Karpas-422 (cell line): ENCODE data around the gene SERTAD2.

- PRO-cap = no peak
- RAMPAGE, long total RNA = no peak
These were observed 3.4 kb upstream of the OTX1 start for GRCh38 chr2:63046748-63048023.

GRCh38 chr2:63048042-63049286 is 2.2 kb upstream of the OTX1 start:
- PRO-cap = no peak
- RAMPAGE, long total RNA = no peak

DNA sequence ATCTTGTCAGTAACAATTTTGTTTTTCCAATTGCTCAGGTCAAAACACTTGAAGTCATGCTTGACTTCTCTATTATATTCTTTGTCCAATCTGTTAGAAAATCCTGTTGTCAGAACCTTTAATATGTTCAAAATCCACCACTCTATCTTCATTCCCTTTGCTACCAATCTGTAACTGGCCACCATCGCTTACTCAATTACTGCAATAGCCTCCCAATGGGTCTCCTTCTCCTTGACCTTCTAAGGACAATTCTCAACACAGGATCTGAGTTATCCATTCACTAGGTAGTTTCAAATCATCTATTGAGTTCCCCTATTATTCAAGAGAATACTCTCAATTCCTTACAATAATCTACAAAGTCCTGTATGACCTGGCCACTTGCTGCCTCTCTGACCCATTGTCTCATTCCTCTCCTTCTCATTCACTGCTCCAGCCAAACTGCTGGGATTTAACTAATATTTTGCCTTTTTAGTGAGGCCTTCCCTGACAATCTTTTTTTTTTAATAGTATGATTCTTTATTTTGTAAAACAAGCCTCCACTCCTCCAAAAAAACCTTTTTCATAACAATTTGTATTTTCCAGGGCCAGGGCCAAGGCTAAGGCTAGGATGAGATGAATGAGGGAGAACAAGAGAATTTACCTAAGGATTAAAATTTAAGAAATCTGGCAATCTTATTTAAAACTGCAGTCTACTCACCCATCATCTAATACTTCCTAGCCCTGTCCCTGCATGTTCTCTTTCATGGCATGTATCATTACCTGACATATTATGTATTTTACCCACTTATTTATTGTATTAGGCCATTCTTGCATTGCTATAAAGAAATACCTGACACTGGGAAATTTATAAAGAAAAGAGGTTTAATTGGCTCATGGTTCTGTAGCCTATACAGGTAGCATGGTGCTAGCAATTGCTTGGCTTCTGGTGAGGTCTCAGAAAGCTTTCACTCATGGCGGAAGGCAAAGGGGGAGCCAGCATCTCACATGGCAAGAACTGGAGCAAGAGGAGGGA is 216.8 kb downstream of the WDPCP start:
- PRO-cap = no peak
- RAMPAGE, long total RNA = no peak

- PRO-cap = no peak
- RAMPAGE, long total RNA = no peak
These were observed 26.3 kb downstream of the MDH1 start for GRCh38 chr2:63614988-63615455.

DNA sequence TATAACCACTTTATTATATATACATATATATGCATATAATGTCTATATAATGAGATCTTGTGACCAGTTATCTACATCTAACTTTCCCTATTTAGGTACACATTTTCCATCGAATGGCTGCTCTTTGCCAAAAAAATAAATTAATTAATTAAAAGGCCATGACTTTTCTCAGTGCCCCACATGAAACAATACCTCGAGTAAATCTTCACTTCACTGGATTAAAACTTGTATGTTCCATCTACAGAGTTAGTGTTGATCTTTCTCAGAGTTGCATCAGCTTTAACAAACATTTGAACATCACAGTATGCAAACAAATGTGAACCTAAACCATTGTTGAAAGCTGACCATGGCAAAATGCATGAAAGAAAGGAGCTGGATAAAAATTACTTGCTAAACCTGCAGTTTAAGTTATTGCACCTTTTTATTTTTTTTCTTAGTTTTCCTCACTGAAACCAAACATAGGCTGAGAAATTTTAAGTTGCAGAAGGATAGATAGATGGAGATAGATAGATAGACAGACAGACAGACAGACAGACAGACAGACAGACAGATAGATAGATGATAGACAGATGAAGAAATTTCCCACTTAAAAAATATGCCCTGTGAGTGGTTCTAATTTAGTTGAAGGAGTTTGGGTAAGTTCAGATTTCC is 107.2 kb upstream of the UGP2 start:
- PRO-cap = no peak
- RAMPAGE, long total RNA = no peak

DNA sequence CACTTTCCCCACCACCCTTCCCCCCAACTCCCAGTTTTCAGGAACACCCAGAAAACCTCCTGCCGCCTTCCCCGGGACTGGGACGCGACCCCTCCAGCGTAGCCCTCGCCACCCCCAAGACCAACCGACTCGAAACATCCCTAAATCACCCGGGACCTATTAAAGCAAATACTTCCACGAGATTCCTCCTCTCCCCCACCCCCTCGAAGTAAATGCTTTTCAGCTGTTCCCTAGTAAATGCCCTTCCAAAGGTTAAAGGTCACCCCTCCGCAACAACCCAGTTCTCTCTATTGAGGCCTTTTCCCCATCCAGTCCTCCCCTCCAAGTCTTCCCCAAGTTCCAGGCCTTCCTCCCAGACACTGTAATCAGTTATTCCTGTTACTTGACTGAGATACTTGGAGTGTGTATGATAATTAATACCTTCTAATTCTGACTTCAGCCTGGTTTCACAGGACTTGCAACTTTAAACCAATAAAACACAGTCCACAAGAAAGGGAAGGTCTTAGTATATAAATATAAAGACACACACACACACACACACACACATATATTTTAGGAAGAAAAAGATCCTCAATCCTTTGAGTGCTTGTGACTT is 497 bp upstream of the VPS54 start:
- PRO-cap = no peak
- RAMPAGE, long total RNA = no peak

GRCh38 chr2:64076628-64077324 is 57.5 kb upstream of the VPS54 start:
- PRO-cap = no peak
- RAMPAGE, long total RNA = no peak

- PRO-cap = no peak
- RAMPAGE, long total RNA = no peak
These were observed 21.8 kb downstream of the PELI1 start for GRCh38 chr2:64122229-64123062.

- PRO-cap = no peak
- RAMPAGE, long total RNA = no peak
These were observed 6.2 kb downstream of the PELI1 start for GRCh38 chr2:64137833-64138641.

GRCh38 chr2:64142923-64143235 is 1.3 kb downstream of the PELI1 start:
- PRO-cap = bidirectional peak, plus-strand start at chr2:64143368, minus-strand start at chr2:64143154
- RAMPAGE, long total RNA = no peak

DNA sequence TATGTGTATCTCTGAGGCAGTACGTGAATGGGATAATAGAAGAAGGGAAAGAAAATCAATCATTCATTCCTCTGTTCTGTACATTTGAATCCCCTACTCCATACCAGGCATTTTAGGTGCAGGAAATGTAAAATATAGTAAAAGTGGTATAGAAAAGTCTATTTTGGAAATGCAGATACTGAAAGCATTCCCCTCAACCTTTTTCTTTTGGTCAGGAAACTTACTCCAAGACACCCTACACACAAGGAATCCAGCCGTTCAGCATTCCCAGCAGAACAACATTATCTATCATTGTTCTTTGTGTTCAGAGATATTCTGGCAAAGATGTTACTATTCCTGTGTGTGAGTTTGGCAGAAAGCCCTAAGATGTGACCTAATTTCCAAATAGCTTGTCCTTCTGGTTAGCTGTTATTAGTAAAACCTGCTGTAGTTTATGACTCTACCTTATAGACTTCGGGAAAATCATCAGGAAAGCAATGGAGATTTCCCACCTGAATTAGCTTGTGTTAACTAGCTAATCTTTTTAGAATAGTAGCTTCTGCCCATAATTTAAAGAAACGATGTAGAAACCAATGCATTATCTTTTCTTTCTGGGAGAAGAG is 78.1 kb upstream of the PELI1 start:
- PRO-cap = no peak
- RAMPAGE, long total RNA = no peak

DNA sequence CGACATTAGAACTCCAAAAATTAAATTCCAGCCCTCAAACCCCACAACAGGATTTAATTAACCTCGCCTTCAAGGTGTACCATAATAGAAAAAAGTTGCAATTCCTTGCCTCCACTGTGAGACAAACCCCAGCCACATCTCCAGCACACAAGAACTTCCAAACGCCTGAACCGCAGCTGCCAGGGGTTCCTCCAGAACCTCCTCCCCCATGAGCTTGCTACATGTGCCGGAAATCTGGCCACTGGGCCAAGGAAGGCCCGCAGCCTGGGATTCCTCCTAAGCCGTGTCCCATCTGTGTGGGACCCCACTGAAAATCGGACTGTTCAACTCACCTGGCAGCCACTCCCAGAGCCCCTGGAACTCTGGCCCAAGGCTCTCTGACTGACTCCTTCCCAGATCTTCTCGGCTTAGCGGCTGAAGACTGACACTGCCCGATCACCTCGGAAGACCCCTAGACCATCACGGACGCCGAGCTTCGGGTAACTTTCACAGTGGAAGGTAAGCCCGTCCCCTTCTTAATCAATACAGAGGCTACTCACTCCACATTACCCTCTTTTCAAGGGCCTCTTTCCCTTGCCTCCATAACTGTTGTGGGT is 110.5 kb upstream of the PELI1 start:
- PRO-cap = no peak
- RAMPAGE, long total RNA = no peak

- PRO-cap = no peak
- RAMPAGE, long total RNA = no peak
These were observed 123.5 kb upstream of the PELI1 start for GRCh38 chr2:64267612-64268202.

GRCh38 chr2:64453697-64453829 is 399 bp upstream of the LGALSL start:
- PRO-cap = no peak
- RAMPAGE, long total RNA = no peak

DNA sequence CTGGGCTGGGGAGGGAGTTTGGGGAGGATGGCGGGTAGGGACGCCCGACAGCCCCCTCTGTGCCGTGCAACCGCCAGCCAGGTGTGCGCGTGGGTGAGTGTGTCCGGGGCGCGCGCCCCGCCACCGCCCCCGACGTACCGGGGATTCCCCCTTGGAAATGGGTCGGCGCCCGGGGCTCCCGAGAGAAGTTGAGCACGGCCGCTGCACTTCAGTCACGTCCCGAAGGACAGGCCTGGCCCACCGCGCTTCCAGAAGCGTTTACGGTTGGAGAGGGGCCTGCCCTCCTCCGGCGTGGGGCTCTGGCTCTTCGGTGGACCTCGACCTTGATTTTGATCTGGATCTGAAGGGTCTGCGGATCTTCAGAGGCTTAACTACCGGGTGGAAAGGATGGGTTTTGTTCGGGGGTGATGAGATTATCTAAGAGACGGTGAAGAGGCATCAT is 843 bp downstream of the LGALSL start:
- PRO-cap = no peak
- RAMPAGE, long total RNA = no peak

DNA sequence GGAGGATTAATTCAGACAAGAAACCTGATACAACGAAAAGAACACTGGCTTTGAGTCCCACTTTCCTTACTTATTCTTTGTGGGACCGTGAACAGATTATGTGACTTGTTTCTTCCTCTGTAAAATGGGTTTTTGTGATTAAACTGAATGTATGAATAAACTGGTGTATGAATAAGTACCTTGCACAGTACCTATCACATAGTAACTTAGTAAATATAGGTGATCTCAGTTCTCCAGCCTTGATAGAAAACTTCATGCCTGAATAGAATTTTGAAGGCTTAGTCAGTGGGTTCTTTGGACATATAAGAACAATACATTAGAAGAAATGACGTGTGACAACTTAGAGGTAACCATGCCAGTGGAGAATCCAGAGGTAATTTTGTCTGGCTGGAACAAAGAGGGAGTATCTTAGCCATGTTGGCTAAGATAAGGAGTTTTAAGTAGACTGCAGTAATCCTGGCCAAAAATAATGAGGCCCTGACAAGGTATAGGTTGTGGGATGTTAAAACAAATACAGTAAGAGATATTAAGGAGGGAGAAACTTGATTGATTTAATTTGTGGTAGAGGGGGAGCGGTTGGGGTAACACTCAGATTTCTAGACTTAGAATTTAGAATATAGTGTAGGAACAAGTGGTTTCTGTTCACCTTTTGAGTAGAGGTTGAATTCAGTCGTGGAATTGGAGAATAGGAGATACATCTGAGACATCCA is 11.5 kb downstream of the AFTPH start:
- PRO-cap = no peak
- RAMPAGE, long total RNA = no peak

DNA sequence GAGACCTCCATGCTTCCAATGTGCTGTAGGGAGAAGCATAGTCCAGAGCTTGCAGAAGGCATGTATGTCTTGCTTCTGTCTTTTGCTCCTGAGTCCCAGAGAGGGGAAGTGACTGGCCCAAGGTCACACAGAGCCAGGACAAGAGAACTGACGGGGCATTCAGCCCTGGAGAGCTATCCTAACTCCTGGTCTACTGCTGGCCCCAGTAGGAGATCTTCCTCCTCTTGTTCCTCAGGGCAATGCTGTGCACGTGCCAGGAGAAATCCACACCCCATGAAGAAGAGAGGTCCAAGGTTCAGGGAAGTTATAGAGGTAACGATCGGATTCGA is 26.0 kb downstream of the SERTAD2 start:
- PRO-cap = no peak
- RAMPAGE, long total RNA = no peak

DNA sequence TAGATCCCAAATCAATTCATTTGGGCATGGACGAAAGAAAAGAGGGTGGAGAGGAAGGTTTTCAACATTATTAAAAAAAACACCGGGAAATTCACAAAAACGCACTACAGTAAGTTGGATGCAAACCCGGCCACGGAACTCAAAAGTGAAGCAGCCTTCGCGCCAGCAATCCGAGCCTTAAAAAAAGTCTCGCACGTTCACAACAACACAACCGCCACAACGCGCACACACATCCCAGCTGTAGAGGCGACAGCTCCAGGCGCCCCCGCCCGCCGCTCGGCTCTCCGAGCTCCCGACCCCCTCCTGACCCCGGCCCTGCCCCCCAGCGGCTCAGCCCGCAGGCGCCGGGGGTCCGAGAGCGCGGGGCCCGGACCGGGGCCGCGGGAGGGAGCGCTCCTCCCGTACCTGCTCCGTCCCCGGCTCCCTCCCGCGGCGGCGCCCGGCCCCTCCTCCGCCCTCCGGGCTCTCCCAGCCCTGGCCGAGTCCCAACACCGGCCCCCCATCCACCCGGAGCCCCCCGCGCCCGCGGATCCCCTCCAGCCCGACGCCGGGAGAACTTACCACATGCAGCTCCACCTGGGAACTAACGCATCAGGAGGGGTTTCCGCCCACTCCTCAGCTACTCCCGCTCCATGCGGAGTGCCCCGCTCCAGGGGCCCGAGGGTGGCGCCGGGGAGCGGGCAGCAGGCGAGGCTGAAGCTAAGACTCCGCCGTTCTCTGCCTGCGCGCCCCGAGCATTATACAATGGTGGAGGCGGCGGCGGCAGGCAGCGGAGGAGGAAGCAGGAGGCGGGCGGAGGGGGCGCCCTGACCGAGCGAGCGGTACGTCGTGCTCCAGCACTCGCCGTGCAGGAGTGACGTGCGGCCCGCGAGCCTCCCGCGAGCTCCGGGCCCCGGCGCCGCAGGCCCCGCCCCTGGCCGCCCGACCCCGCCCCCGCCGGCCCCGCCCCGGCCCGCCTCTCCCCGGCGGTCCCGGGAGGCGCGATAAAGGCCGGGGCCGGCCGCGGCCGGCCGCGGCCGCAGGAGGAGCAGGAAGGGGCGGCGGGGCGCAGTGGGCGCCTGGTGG is at the start of gene SERTAD2:
SERTAD2 (minus strand) TSS at position 855 of the 1,065 bp plus-strand sequence.
- PRO-cap = bidirectional peak, plus-strand start at position 1,013 of the sequence, minus-strand start at position 749 of the sequence
- RAMPAGE, long total RNA = start-site peak on the minus strand centred at position 786 of the sequence, 168 bp wide, 79 and 71 reads in 2 replicates

- PRO-cap = no peak
- RAMPAGE, long total RNA = no peak
These were observed 95.3 kb upstream of the SERTAD2 start for GRCh38 chr2:64749084-64749442.

- PRO-cap = bidirectional peak, plus-strand start at chr2:64767903, minus-strand start at chr2:64767869; unidirectional peak, plus-strand start at chr2:64768291
- RAMPAGE, long total RNA = no peak
These were observed 114.4 kb upstream of the SERTAD2 start for GRCh38 chr2:64767639-64768990.